Gastroesophageal sphincter (tissue), 4 donors: ENCODE measurements around the genes MT1B and CPNE2.

GRCh38 chr16:54504126-54504919 lies 217.7 kb upstream of the IRX3 start:
- PRO-cap = no peak
- RAMPAGE, long total RNA, 4 experiments = no peak in any of the 4 experiments

DNA sequence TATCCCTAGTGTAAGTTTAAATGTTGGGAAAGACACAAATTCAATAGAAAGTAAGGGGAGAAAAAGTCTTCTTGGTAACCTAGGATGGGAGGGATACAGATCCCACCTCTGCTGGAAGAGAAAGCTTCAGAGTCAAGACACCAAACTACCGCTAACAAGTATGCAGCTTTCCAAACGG lies 3.0 kb upstream of the IRX5 start:
- PRO-cap = no peak
- RAMPAGE, long total RNA, 4 experiments = no peak in any of the 4 experiments

DNA sequence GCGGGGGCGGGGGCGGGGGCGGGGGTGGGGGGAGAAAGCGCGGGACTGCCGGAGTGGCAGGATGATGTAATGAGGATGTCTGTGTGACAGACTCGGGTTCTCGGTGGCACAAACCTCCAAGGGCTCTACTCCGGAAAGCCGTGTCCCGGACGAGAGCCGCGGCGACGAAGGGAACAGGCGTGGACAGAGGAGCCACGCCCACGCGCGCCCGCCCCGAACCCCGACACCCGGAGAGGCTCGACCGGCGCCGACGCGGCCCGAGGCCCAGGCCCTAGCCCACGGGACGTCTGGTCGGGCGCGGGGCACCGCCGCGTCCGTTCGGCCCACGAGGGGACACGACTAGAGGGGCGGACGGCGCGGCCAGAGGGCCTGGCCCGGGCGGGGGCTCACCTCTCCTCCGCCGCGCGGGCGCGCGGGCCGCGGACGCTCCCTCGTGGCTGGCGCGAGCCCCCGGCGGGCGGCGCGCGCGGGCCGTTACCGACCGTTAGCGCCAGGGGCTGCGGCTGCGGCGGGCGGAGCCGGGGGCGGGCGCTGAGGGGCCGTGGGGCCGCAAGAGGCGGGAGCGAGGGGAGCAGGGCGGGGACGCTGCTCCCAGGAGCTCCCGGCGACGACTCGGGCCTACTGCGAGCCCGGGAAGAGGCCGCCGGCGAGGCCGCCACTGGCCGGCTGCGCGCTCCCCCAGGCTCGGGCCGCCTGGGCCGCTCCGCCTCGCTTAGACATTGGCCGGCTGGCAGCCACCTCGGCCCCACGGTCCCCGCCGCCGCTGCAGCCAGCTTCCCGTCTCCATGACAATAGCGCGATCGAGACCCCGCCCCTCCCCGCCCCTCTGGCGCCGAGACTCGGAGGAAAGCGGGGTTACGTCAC lies 2.1 kb upstream of the IRX5 start:
- PRO-cap = unidirectional peak, plus-strand start at position 109 of the sequence; bidirectional peak, plus-strand start outside the sequence, minus-strand start at position 721 of the sequence
- RAMPAGE, long total RNA, 4 experiments = no peak in any of the 4 experiments

DNA sequence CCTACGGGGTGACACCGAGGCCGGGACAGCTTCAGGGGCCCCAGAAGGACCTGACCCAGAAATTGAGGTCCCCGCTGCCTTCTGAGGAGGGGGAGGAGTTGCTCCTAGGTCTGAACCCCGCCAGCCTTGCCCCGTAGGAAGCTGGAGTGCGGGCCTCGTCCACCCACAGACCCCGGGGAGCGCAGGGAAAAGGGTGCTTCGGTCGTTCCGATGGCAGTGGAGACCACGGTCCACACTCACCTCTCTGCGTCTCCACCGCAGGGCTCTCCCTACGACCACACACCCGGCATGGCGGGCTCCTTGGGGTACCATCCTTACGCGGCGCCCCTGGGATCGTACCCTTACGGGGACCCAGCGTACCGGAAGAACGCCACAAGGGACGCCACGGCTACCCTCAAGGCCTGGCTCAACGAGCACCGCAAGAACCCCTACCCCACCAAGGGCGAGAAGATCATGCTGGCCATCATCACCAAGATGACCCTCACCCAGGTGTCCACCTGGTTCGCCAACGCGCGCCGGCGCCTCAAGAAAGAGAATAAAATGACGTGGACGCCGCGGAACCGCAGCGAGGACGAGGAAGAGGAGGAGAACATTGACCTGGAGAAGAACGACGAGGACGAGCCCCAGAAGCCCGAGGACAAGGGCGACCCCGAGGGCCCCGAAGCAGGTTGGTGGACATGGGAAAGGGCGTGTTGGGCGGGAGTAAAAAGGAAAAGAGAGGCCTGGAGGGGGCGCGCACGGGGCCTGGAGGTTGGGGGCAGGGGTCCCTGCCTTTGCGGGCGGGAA lies 1.8 kb downstream of the IRX5 start:
- PRO-cap = no peak
- RAMPAGE, long total RNA, 4 experiments = no peak in any of the 4 experiments

GRCh38 chr16:56193957-56194725 lies 2.9 kb downstream of the GNAO1 start:
- PRO-cap = no peak
- RAMPAGE, long total RNA, 4 experiments = no peak in any of the 4 experiments

GRCh38 chr16:56233279-56233614 lies 42.0 kb downstream of the GNAO1 start:
- PRO-cap = no peak
- RAMPAGE, long total RNA, 4 experiments = no peak in any of the 4 experiments

GRCh38 chr16:56357858-56358709 lies 67.3 kb downstream of the AMFR start:
- PRO-cap = no peak
- RAMPAGE, long total RNA, 4 experiments = no peak in any of the 4 experiments

GRCh38 chr16:56605939-56606495 lies 2.4 kb upstream of the MT2A start:
- PRO-cap = unidirectional peak, minus-strand start at chr16:56606365
- RAMPAGE, long total RNA, 4 experiments = no peak in any of the 4 experiments

DNA sequence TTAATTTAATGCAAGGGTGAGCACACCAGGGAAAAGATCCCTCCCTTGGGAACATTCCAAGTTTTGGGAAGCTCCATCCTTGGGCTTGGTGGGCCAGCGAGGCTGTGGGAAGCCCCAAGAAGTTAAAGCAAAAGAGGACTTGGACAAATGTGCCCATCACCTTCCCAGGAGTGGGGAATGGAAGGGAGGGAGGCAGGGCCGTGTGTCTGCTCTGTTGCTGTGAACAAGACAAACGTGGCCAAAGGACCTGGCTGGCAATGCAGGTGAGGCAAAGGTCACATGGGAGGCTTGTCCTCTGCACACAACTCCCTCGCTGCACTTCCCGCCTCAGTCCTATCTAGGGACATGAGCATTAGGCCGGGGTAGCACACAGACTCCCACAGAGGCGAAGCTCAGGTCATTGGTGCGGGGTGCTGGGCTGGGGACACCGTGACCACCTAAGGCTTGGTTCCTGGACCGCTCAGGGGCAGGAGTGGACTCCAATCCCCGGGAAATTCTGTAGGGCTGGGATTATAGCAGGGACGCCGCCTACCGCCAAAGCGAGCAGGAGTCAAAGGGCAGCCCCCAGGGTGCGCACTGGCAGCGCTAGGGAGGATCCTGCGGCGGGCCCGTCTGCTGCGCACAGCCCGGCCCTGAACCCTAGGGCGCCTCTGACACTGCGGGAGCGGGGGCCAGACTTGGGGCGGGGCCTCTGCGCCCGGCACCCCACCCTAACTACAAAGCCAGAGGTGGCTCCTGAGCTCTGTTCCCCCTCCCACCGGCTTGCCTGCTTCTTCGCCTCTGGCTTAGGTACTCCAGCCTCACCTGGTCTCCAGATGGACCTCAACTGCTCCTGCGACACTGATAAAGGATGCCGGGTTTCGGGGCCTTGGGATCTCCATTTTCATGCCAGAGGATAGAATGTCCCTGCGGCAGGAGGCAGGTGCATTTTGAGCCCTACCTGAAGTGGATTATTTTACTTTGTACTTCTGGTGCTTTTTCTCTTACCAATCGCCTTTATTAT lies 4.0 kb upstream of the MT1B start:
- PRO-cap = no peak
- RAMPAGE, long total RNA, 4 experiments = no peak in any of the 4 experiments

GRCh38 chr16:56651625-56651941 lies at the start of gene MT1B:
TSS of gene MT1B (plus strand) at chr16:56651886.
- PRO-cap = no peak
- RAMPAGE, long total RNA, 4 experiments = no peak in any of the 4 experiments

DNA sequence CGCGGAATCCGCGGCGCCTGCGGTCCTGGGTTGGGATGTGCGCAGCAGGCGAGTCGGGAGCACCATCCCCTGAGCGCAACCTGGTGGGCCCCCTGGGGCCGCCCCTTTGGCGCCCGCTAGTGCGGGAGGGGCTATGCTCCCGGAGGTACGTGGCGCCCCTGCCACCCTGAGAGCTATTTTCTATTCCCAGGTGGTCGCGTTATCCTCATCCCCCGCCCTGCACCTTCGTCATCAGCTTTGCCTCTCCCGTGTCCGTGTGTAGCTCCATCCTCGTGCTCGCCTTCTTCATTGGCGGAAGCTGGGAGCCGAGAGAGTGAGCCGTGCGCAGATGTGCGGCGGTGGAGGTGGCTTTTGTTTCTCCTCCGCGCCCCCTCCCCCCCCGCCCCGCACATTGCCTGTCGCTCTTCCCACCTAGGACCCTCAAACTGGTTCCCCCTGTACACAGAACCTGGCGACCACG lies 4.9 kb downstream of the MT1G start:
- PRO-cap = no peak
- RAMPAGE, long total RNA, 4 experiments = no peak in any of the 4 experiments

GRCh38 chr16:56683673-56684196 lies 1.5 kb downstream of the MT1X start:
- PRO-cap = no peak
- RAMPAGE, long total RNA, 4 experiments = no peak in any of the 4 experiments

DNA sequence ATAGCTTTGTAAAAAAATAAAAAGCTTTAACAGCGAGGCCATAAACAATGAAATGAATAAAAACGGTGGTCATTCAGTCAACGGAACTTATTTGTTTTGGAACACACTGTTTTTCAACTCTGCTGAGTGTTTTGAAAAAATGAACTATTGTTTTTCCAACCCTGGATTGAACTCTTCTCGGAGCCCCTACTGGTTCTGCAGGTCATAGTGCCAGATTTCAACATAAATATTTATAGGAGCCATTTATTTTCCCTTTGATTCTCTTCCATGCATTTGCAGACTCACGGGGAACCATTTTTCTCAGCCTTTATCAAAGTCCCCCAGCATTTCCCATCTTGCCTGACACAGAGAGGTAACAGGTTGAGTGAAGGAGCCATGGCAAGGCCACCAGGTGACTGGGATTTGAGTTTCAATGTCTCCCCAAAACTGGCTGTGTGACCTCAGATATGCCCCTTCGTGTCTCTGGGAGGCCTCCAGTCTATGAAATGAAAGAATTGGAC lies 16.1 kb upstream of the HERPUD1 start:
- PRO-cap = no peak
- RAMPAGE, long total RNA, 4 experiments = no peak in any of the 4 experiments

DNA sequence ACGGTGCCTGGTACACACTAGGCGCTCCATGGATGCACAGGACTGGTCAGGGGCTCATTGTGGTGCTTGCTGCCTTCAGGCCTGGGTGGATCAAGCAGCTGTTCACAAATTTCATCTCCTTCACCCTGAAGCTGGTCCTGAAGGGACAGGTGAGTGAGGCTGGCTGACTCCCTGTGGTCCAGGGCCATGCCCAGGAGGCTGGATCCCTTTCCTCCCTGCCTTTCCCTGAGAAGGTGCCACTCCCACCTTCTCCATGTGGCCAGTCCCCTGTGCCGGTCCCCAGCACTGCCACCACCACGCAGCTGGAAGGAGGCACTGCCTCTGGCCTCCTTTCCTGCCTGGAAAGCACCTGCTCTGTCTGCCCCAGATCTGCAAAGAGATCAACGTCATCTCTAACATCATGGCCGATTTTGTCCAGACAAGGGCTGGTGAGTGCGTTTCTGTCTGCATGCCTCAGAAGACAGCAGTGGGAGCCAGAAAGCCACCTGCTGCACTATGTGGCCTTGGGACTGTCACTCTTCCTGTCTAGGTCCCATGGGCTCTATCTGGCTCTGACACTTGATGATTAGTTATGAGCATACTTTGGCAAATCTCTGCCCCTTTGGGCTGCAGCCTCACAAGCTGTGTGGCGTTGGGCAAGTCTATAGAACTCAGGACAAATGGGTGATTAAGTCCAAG lies 9.3 kb downstream of the CETP start:
- PRO-cap = no peak
- RAMPAGE, long total RNA, 4 experiments = no peak in any of the 4 experiments

- PRO-cap = no peak
- RAMPAGE, long total RNA, 4 experiments = no peak in any of the 4 experiments
Observed at GRCh38 chr16:56994210-56994799, 4.9 kb downstream of the NLRC5 start.

- PRO-cap = no peak
- RAMPAGE, long total RNA, 4 experiments = no peak in any of the 4 experiments
Observed at GRCh38 chr16:57042578-57043177, 49.7 kb upstream of the CPNE2 start.

- PRO-cap = no peak
- RAMPAGE, long total RNA, 4 experiments = no peak in any of the 4 experiments
Observed at GRCh38 chr16:57084082-57084793, 8.1 kb upstream of the CPNE2 start.

DNA sequence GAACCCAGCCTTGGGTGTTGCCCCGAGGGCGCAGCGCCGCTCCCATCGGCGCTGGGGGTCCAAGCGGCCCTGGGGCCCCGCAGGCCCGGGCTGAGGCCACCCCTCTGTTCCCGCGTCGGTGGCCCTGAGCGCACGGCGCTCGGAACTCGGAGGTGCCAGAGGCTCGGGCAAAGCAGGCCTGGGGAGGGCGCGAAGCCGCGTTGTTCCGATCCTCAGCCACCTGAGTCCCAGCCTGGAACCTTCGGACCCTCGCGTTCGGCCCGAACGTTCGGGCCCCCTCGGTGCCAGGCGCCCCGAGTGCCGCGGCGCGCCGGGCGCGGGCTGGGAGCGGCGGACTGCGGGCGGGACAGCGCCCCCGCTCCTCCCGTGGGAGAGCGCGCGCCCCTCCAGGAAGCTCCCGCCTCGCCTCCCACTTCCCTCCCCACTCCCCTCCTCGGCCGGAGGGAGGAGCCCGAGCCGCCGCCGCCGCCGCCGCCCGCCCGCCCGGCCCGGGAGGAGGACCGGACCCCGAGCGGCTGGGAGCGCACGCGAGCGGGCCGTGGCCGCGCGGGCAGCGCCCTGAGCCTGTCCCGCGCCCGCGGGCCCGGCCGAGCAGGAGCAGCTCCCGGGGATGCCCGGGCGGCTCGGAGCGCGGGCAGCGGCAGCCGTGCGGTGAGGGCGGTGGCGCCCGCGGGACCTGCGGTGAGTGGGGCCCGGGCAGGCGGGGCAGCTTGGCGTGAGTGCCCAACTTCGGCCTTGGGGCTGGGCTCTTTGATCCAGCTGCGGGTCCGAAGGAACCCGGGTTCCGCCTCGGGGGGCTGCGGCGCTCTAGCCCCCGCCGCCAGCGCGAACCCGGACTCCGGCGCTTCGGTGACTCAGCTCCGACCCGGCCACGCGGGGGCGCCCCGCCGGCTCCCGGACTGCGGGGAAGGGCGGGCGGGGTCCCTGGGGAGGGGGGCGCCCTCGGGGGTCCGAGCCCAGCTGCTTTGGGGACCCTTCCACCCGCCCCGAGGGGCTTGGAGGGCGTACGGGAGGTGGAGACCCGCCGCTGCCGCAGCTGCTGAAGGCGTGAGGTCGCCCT lies at the start of gene CPNE2:
CPNE2 (plus strand) TSS at position 474 of the 1,060 bp plus-strand sequence.
- PRO-cap = bidirectional peak, plus-strand start at position 493 of the sequence, minus-strand start at position 337 of the sequence
- RAMPAGE, long total RNA, 4 experiments = no peak in any of the 4 experiments

DNA sequence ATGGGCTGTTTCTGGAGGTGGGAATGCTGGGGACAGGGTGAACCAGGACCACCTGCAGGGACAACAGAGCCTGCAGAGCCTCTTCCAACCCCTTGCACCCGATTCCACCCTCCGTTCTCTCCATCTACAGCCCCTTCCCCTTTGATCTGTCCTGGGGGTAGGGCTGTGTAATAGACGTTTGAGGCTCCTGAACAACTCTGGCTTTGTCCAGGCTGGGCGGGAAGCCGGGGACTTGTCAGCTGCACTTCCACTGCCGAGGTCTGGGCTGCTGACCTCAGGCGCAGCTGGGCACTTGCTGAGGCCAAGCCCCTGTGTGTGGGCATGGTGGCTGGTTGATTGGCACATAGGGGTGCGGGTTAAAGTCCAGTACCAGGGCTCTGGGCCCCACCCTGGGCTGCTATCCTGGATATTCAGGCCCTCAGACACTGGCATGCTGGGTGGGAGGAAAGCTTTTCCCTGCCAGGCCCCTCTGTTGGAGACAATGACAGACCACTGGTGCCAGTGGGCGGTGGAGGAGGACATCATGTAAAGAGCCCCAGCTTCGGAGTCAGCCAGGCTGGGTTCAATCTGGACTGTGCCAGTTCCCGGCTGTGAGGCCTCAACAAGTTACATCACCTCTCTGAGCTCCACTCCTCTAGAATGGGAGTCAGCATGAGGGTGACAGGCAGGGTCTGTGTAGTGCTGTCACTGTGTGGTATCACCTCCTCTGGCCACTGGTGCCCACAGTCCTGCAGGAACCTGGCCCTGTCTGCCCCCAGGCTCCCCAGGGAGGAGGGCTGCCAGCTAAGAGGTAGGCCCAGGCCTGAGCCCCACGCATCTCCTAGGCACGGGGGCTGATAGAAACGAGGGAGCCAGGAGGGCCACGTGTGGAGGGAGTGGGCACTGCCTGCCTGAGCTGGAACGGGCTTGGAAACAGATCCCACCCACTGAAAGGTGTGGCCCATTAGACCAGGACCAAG lies 42.6 kb downstream of the PSME3IP1 start:
- PRO-cap = no peak
- RAMPAGE, long total RNA, 4 experiments = no peak in any of the 4 experiments

DNA sequence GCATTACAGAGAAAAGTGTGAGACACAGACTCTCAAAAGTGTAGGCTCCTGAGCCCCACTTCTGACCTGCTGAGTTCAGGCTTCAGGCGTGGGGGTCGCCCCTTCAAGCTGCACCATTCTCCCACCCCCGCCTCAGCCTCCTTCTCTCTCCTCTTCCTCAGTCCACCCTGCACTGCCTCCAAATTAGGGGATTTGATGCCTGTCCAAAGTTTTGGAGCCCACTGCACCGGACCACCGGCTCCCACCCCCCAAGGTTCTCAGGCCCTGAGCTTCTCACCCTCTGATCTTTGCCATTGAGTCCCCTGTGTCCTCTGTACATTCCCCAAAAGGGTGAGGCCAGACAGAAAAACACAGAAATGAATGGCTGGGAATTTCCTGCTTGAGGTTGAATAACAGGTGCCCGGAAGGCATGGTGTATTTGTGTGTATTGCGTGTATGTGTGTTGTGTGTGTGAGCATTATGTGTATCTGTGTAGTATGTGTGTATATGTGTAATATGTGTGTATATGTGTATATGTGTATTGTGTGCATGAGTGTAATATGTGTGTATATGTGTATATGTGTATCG lies 16.0 kb downstream of the CX3CL1 start:
- PRO-cap = no peak
- RAMPAGE, long total RNA, 4 experiments = no peak in any of the 4 experiments